Skeletal muscle satellite cell (primary cell): ENCODE results near the genes NR1H3 and FNBP4.

- CAGE, long polyA plus RNA: no peak
These were observed 5.6 kb upstream of the AMBRA1 start for GRCh38 chr11:46599440-46599802.

- CAGE, long polyA plus RNA: no peak
These were observed 6.9 kb downstream of the ARHGAP1 start for GRCh38 chr11:46693437-46694088.

DNA sequence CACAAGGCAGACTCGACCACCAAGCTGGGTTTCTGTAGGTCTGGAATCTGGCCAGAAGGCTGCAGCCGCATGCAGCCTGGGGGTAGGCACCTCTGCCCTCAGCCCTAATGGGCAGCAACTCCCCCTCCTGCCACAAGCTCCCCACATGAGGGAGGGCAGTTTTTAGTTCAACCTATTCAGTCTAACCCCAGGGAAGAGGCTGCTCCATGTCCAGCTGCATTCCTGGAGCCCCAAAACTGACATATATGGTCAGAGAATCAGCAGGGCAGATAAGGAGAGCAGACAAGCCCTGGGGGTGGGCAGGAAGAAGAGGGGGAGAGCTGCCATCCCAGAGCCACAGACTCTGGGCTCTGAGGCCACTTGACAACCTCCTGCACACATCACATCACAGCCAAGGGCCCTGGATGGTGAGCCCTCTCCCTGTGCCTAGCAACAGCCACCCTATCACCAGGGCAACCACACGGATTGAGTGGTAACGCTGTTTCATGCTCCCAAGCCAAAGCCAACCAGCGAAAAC, 3.2 kb downstream of the ARHGAP1 start:
- CAGE, long polyA plus RNA: no peak

DNA sequence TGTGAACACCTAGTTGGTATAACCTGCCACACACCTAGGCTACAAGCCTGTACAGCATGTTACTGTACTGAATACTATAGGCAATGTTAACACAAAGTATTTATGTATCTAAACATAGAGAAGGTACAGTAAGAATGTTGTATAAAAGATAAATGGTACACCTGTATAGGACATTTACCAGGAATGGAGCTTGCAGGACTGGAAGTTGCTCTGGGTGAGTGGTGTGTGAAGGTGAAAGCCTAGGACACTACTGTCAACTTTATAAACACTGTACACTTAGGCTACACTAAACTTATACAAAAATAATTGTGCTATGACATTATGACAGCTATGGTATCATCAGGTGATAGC, 27.4 kb downstream of the F2 start:
- CAGE, long polyA plus RNA: no peak

DNA sequence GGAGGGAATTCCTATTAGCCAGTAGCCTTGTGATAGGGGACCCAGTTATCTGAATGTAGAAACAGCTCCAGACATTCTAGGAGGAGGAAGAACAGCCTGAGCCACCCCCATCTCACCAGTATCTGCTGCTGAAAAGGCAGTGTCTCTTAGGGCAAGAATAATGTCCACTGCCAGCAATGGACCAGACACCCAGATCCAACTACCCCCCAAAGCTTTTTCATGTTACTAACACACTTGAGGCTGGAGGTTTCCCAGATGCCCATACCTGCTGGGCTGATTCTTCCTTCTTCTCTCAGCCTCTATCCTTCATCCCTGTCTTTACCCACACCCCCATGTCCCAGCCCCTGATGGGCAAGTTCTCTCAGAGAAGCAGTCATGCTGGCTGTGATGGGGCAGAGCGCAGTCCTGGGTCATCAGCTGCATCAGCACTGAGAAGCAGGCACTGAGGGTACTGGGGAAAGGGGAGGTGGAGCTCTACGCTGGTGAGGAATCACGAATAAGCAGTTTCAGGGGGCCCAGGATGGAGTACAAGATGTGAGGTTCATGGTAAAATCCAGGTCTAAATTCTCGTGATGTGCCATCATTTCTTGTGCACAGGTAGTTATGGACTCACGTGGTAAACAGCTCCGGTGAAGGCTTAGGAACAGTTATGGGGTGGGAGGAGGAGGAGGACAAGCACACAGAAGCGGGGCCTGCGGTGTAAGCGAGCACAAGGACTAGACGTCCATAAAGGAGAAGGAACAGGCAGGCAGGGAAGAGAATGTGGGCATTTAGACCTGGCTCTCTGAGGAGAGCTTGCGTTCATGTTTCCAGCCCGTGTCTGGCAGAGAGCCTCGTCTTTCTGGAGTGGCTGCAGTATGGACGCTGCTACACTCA, 12.4 kb upstream of the CKAP5 start:
- CAGE, long polyA plus RNA: no peak

DNA sequence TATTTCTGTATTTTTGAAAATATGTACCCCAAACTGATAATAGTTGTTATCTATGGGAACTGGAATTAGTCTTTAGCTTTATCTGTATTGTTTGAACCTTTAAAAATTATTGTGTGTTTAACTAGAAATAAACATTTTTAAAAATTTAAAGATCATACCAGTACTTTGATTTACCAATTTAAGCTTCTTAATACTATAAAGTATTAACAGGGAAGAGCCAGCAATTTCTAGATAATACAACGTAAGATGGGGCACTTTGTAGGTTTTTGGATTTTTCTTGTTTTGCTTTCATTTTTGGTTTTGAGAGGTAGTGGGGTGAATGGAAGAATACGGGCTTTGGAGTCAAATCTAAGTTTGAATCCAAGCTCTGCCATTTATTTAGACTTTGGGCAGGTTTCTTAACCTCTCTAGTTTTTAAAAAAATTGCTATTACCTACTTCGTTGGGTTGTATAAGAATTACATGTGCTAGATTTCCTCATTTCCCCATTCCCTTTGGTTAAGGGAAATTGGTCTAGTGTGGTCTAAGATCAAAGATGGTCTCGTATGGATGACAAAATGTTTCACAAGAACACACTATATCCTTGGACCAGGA, 44.9 kb downstream of the CSTPP1 start:
- CAGE, long polyA plus RNA: no peak

- CAGE, long polyA plus RNA: no peak
These were observed 90.9 kb downstream of the ARFGAP2 start for GRCh38 chr11:47085847-47086100.

GRCh38 chr11:47161699-47162294, 14.9 kb downstream of the ARFGAP2 start:
- CAGE, long polyA plus RNA: no peak

- CAGE, long polyA plus RNA: no peak
These were observed 4.0 kb downstream of the ARFGAP2 start for GRCh38 chr11:47172466-47173260.

- CAGE, long polyA plus RNA: no peak
These were observed 634 bp downstream of the ARFGAP2 start for GRCh38 chr11:47175970-47176520.

- CAGE, long polyA plus RNA: no peak
These were observed 2.4 kb upstream of the ARFGAP2 start for GRCh38 chr11:47178987-47179477.

DNA sequence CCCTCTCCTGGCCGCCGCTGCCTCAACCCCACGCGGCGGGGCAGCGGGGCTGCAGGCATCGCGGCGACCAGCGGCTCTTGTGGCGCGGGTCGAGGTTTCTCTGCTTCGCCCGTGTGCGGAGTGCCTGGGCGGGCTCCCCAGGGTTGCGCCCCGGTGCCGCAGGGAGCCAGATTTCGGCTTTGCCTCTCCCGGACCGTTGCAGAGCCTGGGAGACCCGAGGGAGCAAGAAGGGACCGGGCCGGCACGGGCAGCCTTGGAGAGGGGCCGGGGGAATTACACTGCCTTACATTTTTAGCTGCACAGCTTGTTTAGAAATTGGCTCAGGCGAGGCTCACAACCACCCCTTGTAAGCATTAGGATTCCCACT, 240 bp upstream of the PACSIN3 start:
- CAGE, long polyA plus RNA: no peak

GRCh38 chr11:47257354-47258342, at the start of gene NR1H3:
Gene NR1H3 (plus strand): TSS chr11:47257996.
- CAGE, long polyA plus RNA: start-site peak on the plus strand at chr11:47257697-47257729, 56 and 138 reads in 2 replicates; start-site peak on the plus strand at chr11:47257958-47258007, 304 and 129 reads in 2 replicates

DNA sequence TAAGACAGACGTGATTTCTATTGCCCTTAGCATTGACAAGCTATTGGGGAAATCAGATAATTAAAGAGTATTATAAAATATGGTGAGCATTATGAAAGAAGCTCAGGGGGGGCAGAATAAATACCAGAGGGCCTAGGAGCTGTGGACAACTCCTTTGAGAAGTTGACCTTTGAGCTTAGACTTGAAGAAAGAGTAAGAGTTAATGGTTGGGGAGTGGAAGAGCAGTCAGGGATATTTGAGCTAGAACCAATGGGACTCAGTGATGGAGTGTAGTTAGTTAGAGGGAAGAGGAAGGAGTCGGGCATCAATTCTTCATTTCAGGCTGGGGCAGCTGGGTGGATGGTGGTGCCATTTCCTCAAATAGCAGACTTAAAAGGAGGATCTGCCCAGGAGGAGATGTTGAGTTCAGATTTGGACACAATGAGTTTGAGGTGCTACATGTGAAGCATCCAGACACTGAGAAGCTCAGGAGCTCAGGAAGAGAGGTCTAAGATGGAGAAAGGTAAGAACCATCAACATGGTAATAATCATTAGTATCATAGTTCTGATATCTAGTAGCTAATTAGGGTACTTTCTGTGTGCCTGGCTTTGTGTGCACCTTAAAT, 30.9 kb downstream of the MYBPC3 start:
- CAGE, long polyA plus RNA: no peak

- CAGE, long polyA plus RNA: no peak
These were observed 11.9 kb upstream of the MYBPC3 start for GRCh38 chr11:47364370-47364911.

DNA sequence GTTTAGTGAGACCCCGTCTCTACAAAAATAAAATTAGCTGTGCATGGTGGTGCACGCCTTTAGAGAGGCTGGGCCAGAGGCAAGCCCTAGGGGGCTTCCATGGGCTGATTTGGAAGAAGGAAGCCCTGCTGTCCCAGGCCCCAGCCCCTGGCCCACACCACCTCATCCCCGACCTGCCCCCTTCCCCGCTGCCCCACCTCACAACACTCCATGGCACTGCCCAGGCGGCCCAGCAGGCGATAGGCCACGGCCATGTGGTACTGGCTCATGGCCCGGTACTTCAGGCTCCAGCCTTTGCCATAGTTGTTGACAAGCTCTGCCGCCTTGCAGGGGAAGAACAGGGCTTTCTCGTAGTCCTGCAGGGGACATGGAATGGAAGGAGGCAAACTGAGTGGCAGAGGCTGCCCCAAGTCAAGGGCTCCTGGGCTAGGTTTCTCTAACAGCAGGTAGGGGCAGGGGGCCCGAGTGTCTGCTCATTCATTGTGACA, 6.4 kb downstream of the RAPSN start:
- CAGE, long polyA plus RNA: no peak

GRCh38 chr11:47593165-47593804, 926 bp downstream of the C1QTNF4 start:
- CAGE, long polyA plus RNA: no peak

DNA sequence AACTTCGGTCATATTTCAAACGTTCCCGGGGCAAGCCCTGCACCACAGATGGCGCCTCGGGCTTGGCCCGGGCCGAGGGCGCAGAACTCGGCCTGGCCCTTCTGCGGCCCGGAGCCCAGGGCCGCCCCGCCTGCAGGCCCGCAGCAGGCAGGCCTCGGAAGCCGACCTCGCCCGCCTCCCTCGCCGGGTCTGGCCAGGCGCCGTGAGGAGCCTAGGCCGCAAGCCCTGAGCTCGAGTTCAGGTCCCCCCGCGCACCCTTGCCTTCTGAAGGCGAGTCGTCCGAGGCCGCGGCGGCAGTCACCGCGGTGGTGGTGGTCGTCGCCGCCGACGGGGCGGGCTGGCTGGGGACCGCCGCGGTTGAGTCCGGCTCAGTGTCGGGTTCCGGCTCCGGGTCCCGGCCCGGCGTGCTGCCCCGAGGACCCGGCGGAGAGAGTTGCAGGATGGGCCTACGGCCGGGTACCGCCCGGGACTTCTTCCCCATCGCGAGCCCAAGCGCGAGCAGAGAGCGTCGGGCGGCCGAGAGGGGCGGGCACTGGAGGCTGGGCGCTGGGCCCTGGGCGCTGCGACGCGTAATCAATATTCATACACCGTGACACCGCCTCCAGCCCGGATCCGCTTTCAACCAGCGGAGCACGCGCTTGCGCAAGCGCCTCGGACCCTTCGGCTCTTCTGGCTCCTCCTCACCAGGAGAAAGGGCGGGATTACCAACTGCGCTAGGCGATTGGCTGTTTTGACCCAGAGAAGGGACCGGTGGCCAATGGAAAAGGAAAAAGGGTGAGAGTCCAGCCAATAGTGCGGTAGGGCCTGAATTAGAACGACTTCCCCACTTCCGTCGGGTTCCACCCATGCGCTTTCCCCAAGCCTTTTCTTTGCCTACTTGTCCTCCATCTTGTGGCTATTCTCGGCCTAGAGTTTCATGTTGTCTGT, at the start of gene FNBP4:
Gene FNBP4 (minus strand): TSS at position 534 of the 927 bp plus-strand sequence.
- CAGE, long polyA plus RNA: no peak

- CAGE, long polyA plus RNA: no peak
These were observed 12.7 kb downstream of the NUP160 start for GRCh38 chr11:47835487-47835783.

- CAGE, long polyA plus RNA: no peak
These were observed 63.9 kb upstream of the PTPRJ start for GRCh38 chr11:47916404-47916993.